Monocyte (primary cell): ENCODE measurements around the gene CTRB1.

DNA sequence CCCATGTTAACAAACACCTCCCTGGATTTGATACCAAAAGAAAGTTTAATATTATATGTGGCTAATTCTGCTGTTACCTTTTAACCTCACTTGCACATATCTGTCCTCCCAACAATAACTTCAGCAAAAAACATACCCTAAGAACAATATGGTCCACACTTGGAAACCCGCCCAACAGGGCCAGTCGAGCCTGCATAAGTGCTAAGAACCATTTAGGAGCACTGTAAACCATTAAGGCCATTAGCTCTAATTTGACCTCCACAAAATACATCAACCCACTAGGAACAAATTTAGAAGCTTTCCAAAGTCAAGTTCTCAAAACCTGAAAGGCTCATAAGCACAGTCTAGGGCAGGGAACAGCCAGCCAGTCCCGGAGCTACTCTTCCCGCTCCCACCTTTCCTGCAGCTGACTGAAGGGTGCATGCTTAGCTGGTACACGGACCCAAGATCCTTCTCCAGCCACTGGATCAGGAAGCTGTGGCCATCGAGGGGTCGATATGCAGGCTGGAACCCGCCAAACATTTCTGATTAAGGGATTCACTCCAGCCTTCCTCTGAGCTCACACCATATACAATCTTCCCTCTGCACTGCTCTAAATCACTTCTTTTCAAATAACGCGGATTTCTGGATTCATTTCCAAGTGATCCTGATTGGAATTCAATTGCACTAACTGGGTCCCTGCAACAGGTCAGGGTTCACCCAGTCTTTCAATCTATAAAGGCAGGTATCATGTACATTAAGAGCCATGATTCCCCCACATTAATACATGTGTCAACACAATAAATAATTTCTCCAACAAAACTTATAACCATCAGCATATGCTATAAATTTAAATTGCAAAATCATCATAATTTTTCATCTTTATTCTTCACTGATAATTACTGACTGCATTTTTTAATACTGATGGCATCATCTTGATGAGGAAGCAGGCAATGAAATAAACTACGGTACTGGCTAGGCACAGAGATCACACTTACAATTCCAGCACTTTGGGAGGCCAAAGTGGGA is 59.7 kb downstream of the ZFHX3 start:
- PRO-cap, 2 experiments = no peak in any of the 2 experiments

GRCh38 chr16:72989390-72990858 is 58.0 kb downstream of the ZFHX3 start:
- PRO-cap, 2 experiments = no peak in any of the 2 experiments

- PRO-cap, 2 experiments = no peak in any of the 2 experiments
Measured at GRCh38 chr16:73060058-73060791, 12.3 kb upstream of the ZFHX3 start.

DNA sequence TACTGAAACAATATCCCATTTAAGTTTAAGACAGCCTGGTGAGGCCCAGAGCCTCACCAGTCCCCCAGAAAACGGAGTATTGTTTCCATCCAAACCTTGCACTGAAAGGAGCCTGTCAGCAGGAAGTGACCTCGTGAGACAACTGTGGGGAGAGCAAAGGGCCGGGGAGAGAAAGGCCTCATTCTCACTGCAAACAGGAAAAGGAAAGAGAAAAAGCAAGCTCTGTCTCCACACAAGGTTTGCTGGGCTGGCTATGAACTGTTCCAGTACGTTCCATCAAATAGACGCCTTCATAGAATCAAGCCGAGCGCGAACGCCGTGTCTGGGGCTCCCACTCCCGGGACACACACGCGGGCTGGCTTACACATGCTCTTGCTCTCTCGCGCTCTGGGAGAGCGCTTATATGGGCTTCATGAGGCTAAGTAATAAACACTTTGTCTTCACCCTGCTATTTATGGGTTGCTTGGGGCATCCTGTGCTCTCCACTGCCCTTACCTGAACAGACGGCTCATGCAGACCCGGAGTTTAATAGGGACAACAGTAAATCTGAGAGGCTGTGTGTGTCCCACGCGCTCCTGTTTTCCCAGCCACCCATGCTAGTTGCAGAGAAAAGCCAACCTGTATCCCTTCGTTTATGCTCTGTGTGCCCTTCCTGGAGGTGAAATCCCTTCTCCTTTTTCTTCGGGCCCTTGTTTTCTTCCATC is 44.6 kb upstream of the ZFHX3 start:
- PRO-cap, 2 experiments = no peak in any of the 2 experiments

DNA sequence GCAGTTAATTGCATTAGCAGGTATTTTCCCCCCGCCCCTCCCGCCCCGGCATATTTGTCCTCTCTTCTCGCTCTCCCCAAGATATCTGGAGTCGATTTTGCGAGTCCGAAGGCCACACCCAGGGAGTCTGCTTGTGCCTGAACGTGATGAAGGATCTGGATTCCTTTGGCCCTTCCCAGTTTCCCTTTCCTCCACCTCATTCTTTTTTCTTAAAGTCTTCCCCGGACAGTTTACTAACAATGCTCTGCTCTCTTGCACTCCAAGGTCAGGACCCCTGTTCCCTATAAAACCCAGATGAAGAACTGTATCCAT is 125.4 kb upstream of the ZFHX3 start:
- PRO-cap, 2 experiments = no peak in any of the 2 experiments

DNA sequence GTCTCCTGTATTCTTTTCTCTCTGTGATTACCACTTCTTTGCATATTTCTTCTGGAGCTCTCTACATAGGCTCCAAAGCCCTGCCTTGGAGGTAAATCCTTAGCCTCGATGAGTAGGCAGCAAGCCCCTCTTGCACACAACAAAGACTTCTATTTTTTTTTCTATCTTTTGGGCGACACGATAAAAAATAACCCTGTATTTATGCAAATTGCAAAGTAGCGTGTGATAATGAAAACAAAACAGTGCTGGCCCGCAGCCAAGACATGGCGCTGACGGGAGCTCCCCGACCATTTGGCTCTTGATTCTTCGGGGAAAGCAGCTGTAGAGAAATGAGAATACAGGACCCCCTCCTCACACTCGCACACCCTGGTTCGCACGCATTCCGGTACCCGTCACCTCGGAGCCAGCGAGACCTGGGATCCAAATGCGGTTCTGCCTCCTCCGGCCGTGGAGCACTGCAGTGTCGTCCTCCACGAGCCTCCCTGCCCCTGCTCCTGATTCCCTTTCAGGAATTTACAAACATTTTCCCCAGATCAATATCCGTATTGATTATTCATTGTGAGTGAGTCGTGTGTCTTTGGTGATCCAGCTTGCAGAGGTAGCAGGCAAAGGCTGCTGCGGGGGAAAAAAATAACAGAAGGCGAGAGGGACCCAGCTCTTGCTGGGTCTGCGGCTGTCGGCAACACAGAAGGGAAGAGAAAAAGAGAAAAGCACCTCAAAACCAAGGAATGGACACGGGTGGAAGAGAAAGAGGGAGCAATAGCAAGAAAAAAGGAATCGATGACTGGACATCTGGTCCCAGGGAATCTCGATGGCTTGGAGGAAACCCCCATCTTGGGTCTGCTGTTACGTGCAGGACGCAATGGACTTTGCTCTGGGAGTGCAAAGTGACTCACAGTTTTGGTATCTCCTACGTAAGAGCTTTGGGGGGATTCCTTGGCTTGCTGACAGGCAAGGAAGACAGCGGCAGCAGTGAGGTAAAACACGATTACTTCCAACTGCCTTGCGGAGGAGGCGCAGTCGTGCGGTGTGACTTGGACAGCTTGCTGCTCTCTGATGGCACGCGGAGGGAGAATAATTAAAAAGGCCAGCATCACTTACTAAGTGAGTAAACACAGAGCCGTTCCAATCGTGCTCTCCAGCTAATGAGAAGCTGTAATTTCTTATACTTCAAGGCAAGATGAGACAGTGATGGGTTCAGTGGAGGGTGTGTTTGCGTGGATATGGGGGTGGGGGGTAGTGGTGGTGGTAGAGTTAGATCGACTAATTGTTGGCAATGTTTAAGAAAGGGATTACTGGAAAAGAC is 184.3 kb upstream of the ZFHX3 start:
- PRO-cap, 2 experiments = no peak in any of the 2 experiments

GRCh38 chr16:74325515-74326390 is 29.1 kb downstream of the PSMD7 start:
- PRO-cap, 2 experiments = no peak in any of the 2 experiments

DNA sequence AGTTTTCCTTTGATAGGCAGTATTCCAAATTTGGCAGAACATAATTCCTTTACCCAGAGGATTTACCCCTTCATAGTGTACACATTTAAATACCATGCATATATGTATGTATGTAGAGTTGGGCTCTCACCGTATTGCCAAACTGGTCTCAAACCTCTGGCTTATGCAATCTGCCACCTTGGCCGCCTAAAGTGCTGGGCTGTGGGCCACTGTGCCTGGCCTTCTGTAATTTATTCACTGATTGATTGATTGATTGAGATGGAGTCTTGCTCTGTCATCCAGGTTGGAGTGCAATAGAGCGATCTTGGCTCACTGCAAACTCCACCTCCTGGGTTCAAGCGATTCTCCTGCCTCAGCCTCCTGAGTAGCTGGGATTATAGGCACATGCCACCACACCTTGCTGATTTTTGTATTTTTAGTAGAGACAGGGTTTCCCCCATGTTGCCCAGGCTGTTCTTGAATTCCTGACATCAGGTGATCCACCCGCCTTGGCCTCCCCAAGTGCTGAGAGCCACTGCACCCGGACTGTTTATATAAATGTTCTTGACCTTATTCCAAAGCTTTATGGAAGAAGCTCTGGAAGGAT is 14.9 kb downstream of the GLG1 start:
- PRO-cap, 2 experiments = no peak in any of the 2 experiments

DNA sequence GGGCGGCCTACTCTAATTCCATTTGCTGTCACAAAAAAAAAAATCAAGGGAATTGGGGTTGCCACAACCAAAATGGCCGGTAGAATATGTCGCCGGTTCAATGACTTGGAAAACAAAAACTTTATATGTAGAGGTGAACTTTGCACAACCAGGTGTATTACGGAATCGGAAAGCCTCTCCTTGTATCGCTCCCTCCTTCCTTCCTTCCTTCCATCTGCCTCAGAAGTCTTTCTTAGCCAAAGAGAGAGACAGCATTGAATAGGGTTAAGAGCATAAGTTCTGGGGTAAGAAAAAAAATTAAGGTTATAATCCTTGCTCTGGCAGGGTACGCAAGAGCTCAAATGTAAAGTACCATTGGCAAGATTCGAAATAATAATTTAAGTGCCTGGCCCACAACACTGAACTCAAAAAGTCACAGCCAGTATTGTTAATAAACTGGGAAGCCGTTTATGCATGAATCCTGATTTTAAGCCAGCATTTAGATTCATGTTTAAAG is 469 bp upstream of the GLG1 start:
- PRO-cap, 2 experiments = no peak in any of the 2 experiments

DNA sequence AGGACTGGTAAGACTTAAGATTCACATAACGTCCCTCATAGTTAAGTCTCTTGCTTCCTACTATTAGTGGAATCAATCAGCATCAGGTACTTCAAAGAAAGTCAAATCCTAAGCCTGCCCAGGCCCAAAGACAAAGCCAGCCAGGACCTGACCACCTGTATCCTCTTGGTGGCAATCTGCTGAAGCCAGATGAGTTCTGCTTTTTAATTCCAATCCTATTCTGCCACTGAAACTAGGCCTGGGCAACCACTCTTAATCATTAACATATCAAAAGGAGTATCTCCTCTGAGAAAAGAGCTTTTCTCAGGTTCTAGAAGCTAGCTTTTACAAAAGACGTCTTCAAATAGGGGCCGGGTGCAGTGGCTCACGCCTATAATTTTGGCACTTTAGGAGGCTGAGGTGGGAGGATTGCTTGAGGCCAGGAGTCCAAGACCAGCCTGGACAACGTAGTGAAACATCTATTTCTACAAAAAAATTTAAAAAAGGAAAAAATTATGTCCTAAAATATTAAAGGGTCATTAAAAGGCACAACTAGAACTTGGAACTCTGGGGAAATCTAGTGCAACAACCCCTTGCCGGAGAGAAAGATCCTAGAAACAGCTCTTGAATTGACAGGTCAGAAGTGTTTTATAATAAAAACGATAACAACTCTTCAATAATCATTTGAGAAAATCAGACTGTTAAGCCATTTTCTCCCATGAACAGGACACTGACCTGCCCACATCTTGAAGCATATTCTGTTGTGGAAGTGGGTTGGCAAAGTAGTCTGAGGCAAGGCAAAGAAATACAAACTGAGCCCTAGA is 15.3 kb upstream of the GLG1 start:
- PRO-cap, 2 experiments = no peak in any of the 2 experiments

- PRO-cap, 2 experiments = no peak in any of the 2 experiments
Measured at GRCh38 chr16:74734008-74734920, 33.6 kb upstream of the MLKL start.

DNA sequence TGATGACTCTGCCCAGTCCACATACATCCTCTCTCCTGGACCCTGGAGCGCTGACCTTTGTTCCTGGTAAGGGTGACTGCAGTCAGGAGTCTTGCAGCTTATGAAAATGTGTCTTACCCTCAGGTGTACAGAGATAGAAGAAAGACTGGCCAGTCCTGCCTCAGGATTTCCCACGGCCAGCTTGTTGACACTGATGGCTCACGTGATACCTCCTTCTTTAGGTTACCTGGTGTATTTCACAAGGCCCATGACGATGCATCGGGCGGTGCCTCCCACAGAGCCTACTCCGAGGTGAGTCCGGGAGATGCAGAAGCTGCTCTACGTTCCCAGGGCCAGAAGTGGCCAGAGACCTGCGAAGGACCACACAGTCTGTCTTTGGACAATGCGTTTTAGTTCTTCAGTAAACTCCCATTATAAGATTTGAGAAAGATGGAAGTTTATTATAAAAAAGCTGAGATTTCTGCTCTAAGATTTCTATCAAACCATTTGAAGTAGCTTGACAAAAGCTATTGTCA is 69.0 kb upstream of the FA2H start:
- PRO-cap, 2 experiments = no peak in any of the 2 experiments

DNA sequence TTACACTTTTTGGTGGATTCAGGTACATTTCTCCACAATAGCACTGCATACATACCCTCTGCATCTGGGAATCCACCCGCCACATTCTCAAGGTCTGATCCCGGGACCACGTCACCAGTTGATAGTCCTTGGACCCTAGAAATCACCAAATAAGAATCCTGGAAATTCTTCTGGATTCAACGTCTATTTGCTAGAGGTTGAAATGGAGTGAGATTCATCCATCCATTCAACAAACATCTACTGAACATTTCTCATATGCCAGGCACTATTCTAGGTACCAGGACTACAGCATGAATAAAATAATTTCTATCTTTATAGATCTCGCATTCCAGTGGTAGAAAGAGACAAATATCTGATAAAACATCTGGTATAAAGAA is 67.1 kb downstream of the WDR59 start:
- PRO-cap, 2 experiments = no peak in any of the 2 experiments

DNA sequence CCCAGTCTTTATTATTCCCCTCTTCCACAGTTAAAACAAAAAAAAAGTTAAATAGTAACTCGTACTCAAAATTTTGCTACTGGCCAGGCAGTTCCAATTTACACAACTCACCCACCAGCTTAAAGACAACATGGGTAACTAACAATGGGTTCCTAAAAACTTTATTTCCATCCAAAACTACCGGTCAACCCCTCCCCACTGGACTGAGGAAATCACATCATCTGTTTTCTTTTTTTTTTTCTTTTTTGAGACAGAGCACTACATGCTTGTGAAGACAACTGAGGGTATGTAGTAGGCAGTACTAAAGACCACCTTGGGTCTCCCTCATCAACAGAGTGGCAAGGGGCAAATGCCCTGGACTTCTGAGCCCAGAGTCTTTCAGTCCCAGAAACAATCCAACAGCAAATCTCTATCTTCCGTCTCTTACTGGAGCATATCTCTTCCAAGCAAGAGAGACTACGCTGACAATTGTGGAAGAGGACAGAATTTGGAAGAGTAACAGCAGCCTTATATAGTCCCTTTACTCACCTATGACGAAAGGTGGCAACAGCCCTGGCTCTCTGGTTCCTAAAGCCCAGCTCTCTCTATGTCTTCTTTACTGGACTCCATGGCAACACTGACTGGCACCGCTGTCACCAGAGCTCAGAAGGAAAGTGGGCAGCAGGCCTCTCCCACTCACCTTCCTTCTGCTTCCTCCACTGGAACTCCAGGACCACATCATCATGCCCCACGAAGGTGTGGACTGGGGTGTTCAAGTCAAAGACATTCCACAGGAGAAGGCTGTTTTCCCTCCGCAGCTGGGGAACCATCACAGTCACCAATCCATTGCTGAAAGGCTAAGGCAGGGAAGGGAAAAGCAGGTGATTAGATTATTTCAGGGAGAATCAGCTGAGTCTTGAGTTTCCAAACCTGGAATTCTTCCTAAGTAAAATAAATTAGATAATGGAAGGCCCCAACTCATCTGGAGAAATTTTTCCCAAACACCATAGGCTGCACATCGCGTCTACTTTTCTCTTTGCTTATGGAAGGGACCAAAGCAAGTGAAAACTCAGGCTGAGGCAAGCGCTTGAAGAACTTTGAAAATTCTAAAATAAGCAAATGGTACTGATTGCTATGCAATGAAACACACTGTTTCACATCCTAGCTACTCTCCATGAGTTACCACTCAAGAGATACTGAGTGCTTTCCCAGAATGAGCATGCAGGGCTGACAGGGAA is 63.2 kb downstream of the WDR59 start:
- PRO-cap, 2 experiments = no peak in any of the 2 experiments

GRCh38 chr16:75074793-75076217 is 41.3 kb downstream of the LDHD start:
- PRO-cap, 2 experiments = no peak in any of the 2 experiments

GRCh38 chr16:75105450-75106065 is 11.0 kb downstream of the LDHD start:
- PRO-cap, 2 experiments = no peak in any of the 2 experiments

- PRO-cap, 2 experiments = no peak in any of the 2 experiments
Measured at GRCh38 chr16:75109827-75110438, 6.6 kb downstream of the LDHD start.

GRCh38 chr16:75218265-75219495 is at the start of gene CTRB1:
CTRB1 (plus strand) TSS chr16:75218988.
- PRO-cap, 2 experiments = no peak in any of the 2 experiments

GRCh38 chr16:75219766-75220150 is 970 bp downstream of the CTRB1 start:
- PRO-cap, 2 experiments = no peak in any of the 2 experiments

DNA sequence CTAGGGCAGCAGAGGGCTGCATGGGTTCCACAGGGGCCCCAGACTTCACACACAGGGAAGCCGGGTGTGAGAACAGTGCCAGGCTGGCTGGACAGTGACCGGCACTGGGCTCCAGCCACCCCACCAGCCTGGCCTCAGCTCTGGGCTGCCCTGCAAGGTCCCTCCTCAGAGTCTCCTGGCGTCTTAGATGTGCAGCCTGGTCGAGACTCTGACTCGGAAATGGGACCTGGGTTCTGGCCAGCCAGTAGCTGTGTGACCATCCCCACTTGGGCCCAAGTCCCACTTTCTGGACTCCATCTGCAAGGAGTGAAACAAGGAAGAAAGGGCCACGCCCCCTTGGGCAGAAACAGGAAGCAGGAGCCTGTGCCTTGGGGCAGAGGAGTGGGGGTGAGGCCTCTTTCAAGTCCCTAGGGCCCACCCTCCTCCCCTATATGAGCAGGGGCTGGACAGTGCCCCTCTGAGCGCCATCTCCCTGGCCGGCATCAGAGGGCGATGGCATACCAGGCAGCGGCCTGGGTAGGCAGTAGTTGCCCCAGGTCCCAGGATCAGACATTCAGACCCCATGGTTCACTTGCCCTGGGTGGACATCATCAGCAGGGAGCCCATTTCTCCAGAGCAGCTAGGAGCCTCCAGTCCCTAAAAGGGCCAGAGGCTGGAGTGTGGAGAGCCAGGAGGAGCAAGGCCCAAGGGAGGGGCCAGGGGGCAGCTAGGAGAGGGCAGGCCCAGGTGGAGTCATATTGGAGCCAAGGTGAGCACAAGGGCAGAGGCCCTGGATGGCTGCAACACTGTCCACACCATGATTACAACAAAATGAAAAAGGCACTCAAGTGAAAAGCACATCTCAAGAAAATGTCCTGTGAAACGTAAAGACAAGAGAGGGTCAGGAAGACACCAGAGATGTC is 7.1 kb downstream of the BCAR1 start:
- PRO-cap, 2 experiments = no peak in any of the 2 experiments